Hair follicle dermal papilla cell (primary cell): ENCODE measurements around a stretch of chr2.

GRCh38 chr2:9801031-9802128 is 41.9 kb upstream of the TAF1B start:
- CAGE, long polyA plus RNA: no peak

DNA sequence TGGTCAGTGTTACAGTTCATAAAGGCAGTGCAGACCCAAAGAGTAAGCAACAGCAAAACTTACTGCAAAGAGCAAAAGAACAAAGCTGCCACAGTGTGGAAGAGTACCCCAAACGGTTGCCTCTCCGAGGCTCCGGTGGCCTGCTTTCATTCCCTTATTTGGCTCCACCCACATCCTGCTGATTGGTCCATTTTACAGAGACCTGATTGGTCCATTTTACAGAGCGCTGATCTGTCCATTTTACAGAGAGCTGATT is 37.6 kb upstream of the KLF11 start:
- CAGE, long polyA plus RNA: no peak

GRCh38 chr2:10017394-10017884 is 25.9 kb upstream of the KLF11 start:
- CAGE, long polyA plus RNA: no peak

DNA sequence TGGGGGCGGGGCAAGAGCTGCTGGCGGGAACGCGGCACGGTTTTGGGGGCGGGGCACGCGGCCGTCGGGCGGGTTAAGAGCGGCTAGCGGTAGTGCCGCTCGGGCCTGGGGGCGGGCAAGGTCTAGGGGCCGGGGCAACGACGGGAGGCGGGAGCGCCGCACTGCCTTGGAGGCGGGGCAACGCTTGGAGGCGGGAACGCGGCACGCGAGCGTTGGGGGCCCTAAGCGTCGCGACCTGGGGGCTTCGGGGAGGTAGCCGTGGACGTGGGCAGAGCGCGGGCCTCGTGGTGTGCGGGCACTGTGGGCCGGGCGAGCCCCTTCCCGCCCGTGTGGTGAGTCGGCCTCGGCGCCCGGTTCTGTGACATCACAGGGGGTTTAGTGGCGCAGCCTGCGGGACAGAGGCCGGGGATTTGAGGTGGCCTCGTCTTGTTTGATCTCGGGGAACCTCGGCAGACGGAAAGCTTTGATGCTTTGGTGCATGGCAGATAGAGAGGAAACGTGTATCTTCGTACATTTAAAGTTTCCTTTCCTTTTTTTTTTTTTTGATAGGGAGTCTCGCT is 850 bp downstream of the KLF11 start:
- CAGE, long polyA plus RNA: no peak

DNA sequence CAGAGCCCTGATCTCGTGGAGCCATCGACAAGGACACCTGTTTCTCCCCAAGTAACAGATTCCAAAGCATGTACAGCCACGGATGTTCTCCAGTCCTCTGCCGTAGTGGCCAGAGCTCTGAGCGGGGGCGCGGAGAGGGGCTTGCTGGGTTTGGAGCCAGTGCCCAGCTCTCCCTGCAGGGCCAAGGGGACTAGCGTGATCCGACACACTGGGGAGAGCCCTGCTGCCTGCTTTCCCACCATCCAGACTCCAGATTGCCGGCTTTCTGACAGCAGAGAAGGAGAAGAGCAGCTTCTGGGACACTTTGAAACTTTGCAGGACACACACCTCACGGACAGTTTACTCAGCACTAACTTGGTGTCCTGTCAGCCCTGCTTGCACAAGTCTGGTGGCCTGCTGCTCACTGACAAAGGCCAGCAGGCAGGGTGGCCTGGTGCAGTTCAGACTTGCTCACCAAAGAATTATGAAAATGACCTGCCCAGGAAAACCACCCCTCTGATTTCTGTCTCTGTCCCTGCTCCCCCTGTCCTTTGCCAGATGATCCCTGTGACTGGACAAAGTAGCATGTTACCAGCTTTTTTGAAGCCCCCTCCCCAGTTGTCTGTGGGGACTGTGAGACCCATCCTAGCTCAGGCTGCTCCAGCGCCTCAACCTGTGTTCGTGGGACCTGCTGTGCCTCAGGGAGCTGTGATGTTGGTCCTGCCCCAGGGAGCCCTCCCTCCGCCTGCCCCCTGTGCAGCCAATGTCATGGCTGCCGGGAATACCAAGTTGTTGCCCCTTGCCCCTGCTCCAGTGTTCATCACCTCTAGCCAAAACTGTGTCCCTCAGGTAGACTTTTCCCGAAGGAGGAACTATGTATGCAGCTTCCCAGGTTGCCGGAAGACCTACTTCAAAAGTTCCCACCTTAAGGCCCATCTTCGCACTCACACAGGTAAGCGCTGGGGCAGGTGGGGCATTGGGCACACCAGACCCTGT is 4.6 kb downstream of the KLF11 start:
- CAGE, long polyA plus RNA: no peak

GRCh38 chr2:10079198-10079858 is 883 bp downstream of the CYS1 start:
- CAGE, long polyA plus RNA: no peak

- CAGE, long polyA plus RNA: no peak
Measured at GRCh38 chr2:10277656-10277927, 25.1 kb upstream of the HPCAL1 start.

DNA sequence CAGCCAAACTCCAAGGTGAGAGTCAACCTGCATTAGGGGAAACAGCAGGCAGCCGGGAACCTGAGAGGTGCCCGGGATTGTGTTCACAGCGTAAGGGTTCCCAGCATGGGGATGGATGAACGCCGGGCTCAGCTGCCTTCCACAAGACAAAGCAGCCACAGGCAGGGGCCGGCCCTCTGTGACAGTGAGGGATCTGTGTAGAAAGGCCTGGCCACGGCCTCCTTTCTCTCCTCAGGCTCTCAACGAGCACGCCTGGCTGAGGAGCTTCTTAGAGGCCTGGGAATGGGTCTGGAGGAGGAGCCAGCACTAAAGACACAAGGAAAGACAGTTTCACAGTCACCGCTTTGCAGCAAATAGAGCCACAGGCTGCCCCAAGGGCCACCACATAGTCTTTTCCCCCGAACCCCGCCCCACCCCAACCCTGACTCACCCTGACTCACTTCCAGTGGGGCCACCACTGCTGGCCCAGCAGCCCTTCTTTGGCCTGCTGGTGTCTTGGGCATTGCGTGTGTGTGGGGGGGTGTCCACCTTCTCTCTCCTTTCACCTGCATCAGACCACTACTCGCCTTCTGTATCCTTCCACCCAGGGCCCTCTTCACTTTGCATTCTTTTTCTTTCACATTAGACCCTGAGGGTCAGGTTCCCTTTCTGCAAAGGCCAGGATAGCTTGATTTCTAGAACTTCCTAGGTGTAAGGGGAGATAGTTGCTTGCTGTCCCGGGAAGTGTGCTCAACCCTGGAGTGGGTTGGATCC is 19.5 kb upstream of the HPCAL1 start:
- CAGE, long polyA plus RNA: no peak

GRCh38 chr2:10324102-10324756 is 21.5 kb downstream of the HPCAL1 start:
- CAGE, long polyA plus RNA: no peak

DNA sequence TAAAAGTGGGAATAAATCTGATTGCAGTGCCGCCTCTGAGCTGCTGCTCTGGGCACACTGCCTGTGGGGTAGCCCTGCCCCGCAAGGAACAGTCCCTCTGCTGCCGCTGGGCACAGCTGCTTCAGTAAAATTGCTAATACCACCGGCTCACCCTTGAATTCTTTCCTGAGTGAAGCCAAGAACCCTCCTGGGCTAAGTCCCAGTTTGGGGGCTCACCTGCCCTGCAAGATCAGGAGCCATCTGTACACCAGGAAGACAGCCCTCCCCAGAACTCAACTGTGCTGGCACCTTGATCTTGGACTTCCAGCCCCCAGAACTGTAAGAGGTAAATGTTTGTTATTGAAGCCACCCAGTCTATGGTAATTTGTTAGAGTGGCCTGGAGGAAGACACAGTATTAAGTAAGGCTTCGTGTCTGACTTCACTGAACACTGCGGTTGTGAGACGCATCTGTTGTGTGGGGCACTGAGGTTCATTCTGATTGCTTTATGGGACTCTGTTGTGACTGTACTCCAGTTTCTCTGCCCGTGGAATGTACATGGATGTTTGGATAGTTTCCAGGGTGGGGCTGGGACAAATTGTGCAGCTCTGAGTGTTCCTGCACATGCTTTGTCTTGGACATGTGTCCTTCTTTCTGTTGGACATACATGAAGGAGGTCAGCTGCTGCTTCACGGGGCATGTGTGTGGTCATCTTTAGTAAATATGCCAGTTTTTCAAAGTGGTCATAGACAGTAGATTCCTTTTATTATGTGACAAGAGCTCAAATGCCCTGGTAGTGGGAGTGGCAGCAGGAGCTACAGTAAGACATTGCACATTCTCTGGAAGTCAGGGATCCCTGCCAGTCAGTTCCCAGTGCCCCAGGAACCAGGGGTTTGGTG is 58.6 kb downstream of the ODC1 start:
- CAGE, long polyA plus RNA: no peak

DNA sequence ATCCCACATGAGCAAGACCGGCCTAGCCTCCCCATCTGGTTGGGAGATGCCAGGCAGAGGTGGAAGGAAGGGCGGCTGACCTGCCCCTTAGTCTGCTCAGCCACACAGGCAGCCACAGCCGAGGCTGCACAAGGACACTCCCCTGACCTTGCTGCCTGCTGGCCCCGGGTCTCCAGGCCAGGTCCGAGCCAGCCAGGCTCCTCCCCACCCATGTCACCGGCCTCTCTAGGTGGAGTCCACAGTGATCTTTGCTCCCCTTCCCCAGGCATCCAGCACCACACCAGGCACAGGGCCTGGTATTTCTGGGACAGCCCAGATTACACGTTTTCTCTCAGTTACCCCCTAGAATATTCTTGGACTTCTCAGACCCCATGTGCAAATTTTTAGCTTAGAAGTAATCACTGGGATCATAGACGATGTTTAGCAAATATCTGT is 47.1 kb downstream of the ODC1 start:
- CAGE, long polyA plus RNA: no peak

DNA sequence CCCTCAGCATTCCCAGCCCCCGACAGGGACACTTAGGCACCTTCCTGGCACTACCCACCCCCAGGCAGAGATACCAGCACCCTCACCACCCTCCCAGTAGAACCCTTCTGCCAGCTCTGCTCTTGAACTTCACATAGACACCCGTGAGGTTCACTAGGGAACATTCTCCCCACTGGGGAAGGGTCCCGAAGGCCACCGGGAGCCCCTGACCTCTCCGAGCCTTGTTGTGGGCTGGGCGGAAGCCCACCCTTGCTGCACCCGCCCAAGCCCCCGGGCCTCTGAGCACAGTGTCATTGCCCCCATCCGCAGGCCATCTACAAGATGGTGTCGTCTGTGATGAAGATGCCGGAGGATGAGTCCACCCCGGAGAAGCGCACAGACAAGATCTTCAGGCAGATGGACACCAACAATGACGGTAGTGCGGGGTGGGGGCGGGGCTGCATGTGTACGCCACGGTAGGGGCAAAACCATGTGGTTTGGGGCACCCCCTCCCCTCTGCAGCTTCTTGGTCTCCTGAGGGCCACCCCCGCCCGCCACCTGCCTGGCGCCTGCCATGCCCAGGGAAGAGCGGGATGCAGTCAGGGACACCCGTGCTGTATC is 25.4 kb downstream of the ODC1 start:
- CAGE, long polyA plus RNA: no peak

GRCh38 chr2:10720845-10721350 is 532 bp upstream of the ATP6V1C2 start:
- CAGE, long polyA plus RNA: no peak

DNA sequence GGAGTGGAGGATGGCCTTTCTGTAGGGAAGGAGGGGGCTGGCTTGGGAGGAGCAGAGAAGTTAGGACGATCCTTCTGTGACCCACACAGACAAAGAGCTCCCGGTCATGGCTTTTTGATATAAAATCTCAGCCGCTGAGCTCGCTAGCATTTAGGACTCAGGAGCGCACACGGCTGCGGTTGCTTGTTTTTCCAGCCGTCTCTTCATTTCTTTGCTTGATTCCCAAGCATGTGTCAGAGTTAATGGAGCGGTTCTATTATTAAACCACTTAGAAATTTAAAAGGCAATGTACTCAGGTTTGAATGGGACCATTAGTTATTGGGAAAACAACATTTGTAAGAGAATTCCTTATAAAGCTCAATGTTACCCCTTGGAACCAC is 47.3 kb upstream of the KCNF1 start:
- CAGE, long polyA plus RNA: no peak

DNA sequence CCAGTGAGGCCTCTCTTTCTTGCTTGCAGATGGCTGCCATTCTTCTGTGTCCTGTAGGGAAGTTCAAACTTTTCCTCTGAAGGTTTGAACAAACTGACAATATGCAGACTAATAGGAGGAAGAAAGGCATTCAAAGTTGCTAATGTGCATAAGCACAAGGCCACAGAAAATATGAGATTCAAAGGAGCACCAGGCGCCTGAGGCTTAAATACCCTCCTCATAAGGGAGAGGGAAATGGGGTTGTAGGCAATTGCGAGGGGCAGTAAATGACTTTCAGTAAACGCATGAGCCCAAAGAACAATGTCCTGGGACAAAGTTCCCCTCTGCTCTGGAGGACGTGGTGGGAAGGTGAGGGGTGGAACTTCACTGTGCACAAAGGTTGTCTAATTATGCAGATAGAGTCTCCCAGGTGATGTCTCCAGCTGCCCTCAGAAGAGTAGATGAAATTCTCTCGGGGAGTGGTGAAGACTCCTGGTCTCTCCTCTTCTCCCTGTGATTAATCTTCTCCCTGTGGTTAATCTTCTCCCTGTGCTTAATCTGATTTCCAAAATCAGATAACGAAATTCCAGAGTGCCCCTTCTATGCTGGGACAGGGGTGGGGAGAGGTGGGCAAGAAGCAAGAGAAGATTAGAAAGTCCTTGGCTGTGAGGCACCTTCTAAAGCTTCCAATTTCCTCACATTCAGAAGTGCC is 26.3 kb upstream of the KCNF1 start:
- CAGE, long polyA plus RNA: no peak

DNA sequence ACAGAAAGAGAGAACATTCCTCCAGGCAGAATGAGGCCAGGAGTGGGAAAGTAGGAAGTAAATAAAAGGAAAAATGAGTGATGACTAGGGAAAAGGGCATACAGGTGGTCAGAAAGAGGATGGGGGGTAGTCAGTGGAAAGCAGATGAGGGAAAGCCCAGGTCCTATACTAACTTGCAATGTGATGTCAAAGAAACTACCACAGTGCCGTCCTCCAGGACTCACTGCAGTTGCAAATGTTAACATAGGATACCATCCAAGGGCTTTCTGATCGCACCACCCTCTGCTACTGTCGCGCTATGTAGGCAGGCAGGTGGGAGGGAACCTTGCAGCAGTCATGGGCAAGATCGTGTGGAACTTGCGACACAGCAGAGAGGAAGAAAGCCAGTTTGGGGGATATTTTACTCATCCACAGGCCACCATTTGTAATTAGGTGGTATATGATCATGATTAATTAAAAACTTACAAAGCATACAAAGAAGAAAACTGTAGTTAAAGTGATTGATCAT is 8.3 kb upstream of the ROCK2 start:
- CAGE, long polyA plus RNA: no peak

- CAGE, long polyA plus RNA: no peak
Measured at GRCh38 chr2:11387994-11388385, 43.6 kb upstream of the ROCK2 start.

- CAGE, long polyA plus RNA: no peak
Measured at GRCh38 chr2:11505835-11506108, 28.1 kb upstream of the GREB1 start.

DNA sequence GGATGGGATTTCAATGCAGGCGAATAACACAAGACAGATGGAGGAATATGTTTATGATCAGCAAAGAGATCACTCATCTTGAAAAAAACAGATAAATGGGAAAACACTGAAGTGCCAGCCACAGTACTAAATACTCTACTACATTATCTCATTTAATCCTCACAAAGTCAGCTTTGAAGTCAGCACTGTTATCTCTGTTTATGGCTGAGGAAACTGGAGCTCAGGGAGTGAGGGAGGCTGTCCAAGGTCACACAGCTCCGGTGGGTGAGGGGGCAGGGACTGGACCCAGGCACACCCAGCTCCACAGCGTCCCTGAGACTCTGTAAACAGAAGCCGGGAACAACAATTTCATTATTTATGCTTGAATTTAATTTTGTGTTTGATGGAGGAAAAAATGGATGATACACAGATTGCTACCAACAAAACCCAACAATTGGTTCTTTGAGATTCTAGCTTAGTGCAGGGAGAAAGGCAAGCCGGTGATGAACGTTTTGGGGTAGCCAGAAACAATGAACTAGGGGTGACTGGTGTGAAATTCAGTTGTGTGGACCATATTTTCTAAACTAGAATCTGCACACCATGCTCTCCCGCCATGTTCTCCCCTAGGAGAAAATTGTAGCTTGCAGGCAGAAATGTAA is 512 bp upstream of the GREB1 start:
- CAGE, long polyA plus RNA: no peak

- CAGE, long polyA plus RNA: no peak
Measured at GRCh38 chr2:11754123-11754712, 7.8 kb downstream of the LPIN1 start.